ENCODE results near the genes KRT73 and EIF4B.

- PRO-cap = no peak
Observed at GRCh38 chr12:52323678-52324018, 2.5 kb upstream of the KRT83 start.

GRCh38 chr12:52349448-52349647, 17.9 kb downstream of the KRT85 start:
- PRO-cap = no peak

DNA sequence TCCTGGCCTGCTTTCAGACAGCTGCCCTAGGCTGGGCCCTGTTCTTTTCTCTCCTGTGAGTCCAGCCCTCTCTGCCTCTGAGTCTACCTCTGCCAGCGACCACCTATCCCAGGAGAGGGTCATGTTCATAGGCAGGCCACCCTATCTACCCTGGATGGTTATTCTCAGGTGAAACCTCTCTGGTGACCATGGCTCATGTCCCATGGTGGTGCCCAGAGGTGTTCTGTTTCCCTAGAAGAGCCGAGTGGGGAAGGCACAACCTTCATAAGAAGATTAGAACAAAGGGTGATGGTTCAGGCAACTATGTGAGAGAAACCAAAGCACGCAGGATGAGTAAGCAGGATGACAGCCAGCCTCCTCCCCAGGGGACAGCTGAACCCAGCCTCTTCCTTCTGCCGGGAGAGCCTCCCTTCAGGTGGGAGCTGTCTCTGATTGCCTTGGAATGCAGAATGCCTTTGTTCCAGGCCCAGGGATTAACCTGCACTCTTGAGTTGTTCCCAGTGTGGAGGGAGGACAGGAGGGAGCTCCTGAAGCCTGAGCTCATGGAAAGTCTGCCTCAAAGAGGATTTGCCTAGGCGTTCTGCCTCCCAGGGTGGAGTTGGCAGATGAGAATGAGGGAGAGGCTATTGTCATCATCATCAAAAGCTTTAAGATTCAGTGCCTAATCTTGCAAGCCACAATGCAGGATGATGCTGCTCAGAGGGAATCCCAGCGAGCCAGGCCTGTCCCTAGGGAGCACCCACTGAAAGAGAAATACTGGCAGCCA, 3.5 kb upstream of the KRT6A start:
- PRO-cap = no peak

DNA sequence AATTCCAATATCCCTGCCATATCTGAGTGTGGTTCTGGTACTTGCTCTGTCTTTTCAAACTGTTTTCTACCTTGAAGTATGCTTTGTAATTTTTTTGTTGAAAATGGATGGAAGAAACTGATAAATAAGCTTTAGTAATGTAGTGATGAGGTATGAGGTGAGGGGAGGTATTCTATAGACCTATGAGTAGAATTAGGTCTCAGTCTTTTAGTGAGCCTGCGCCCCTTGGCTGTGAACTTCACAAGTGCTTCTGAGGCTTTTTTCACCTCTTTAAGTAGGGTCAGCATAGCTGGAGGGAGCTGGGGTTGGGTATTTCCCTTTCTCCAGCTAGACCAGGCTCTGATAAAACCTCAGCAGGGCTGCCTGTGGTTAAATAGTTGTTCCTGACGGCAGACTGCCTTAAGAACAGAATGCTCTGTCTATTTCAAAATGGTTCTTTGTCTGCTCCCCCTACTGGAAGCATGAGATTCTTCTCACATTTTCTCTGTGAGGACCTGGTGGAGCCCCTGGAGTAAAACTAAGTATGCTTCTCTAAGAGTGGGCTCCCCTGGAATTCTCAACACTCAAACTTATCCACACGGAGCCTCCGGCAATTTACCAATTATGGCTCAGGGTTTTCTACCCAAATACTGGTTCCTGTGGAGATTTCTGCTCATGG, 13.2 kb downstream of the KRT5 start:
- PRO-cap = no peak

DNA sequence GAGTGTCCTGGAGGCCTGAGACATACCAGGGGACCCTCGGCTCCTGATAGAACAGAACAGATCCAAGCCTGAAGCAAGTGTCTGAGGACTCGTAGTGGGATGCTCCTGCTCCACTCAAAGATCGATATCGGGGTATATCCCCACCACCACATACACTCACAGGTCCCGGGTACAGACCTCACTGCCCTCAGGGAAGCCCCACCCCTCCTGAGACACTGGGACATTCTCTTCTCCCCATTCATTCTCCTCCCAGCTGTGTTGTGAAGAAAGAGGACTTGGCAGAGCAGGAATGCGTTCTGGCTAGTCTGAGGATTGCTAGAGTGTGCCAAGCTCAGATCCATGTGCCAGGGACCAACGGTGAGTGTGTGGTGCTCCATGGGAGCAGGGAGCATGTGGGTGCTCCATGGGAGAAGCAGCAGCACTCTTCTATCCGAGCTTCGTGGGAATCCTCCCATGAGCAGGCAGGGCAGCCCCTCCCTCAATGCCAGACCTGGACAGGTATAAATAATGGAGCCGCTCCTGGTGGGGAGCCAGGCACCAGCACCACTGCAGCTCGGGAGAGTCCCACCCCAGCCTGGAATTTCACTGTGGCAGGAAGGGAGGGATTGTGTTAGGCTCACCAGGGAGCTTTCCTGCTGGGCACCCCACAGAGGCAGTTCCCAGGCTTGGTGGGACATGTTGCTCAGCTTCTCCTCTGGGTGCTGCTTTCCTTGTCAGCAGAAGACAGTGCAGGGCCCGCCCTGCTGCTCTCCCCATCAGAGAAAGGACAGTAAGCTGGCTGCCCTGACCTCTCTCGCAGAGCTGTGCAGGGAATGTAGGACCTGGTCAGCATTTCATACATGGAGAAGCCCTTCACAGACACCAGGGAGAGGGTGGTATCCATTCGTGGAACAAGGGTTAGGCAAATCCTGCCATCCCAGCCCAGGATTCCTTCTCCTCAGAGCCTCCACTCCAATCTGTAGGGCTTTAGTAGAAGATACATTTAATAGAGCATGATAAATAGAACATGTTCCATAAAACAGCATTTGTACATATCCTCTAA, 2.4 kb upstream of the KRT5 start:
- PRO-cap = no peak

GRCh38 chr12:52614950-52615598, 3.3 kb downstream of the KRT73 start:
- PRO-cap = no peak

DNA sequence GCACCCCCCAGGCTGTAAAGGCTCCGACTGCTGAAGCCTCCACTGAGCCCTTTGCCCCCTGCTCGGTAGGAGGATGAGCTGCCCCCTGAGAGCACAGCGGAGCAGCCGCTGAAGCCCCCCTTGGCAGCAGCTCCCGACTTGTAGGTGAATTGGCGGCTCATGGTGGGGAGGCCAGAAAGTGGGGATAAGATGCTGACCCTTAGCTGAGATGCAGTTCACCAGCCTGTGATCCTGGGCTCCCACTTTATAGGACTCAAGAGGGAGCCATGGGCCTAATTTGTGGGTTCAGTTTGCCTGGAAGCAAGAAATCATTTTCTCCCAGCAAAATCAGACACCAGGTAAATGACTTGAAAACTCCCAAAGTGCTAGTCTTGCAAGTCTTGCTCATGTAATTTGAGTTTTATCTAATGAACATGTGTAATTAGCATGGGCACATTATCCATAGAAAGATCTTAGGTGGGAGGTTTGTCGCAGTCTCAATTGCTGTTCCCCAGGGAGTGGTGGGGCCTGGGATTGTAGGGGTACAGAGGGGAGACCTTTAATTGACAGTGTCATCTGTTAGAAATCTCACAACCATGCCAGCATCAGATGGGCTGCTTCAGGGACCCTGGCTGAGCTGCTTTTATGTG, at the start of gene KRT73:
Gene KRT73, minus strand, starts transcription at position 196 of the 629 bp plus-strand sequence.
- PRO-cap = no peak

- PRO-cap = no peak
Observed at GRCh38 chr12:52660020-52660333, 8.0 kb upstream of the KRT2 start.

GRCh38 chr12:52873436-52874676, 25.1 kb upstream of the KRT78 start:
- PRO-cap = bidirectional peak, plus-strand start at chr12:52873833, minus-strand start at chr12:52873683; bidirectional peak, plus-strand start at chr12:52873866, minus-strand start at chr12:52873865; bidirectional peak, plus-strand start at chr12:52874511, minus-strand start at chr12:52874247

DNA sequence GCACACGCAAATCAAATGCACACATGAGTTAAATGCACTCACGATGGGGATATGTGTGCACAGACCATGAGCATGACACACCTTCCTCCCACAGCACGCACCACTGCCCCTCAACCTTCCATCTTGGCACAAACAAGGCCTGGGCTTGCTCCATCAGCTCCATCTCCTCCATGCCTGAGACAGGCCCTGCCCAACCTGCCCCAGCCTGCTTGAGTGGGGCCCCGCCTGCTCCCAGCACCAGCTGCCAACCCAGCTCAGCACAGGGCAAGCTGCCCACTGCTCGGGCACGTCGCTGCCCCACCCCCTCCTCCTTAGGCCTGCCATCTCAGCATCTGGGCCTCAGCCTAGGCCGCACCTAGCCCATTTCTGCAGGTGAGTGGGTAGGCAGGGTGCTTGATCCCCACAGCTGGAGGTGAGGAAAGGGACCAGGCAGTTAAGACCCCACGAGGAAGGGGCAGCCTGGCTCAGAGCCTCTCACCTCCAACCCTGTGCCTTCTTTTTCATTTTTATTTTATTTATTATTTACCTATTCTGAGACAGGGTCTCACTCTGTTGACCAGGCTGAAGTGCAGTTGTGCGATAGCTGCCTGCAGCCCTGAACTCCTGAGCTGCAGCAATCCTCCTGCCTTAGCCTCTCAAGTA, 27.7 kb upstream of the KRT78 start:
- PRO-cap = no peak

GRCh38 chr12:52900911-52901347, 3.9 kb downstream of the KRT8 start:
- PRO-cap = no peak

DNA sequence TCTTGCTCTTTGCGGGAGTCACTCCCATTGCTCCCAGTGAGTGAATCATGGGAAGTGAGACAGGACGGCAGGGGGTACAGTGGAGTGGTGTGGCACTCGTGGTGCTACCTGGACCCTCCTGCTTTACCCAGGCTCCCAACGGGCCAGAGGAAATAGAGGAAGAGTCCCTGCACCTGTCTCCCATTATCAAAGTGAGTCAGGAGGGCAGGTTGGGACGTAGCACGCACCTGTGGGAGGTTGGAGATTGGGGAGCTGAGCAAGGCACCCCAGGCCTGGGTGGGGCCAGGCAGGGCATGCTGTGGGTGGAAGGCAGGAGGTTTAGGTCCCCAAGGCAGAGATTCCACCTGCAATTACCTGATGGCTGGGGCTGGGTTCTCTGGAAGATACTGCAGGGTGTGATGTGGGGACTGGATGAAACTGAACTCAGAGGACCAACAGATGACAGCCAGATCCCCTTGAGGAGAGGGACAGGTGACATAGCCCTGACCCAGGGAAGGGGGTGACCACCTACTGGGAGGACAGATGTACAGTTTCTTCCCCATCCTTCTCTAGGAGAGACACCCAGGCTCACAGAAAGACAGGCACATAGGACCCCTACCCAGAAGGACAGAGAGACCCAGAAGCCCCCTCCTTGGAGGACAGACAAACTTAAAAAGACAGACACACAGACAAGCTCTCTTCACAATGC, 1.6 kb upstream of the KRT8 start:
- PRO-cap = no peak

DNA sequence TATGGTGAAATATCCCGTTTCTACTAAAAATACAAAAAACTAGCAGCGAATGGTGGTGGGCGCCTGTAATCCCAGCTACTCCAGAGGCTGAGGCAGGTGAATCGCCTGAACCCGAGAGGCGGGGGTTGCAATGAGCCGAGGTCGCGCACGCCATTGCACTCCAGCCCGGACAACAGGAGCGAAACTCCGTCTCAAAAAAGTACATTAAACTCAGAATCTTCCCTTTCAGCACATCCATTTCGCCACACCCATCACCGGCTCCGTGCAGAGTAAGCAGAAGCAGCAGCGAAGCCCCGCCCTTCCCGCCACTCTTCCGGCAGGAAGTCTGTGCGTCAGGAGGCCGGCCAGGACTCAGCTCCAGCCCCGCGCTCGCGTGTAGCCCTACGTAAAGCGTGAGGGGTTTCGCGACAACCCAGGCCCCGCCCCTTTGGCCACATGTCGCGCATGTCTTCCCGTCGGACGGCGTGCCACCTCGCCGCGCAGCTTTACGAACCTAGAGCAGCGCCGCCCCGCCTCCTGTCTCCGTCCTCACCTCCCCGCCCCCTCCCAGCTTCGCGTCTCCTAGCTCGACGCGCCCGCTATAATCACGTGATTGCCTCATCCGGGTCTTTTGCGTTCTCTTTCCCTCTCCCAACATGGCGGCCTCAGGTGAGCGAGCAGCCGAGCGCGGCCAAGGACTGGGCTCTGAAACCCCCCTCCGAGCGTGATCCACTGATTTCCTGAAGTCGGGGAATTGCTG, at the start of gene EIF4B:
Gene EIF4B, plus strand, starts transcription at position 608 of the 739 bp plus-strand sequence.
- PRO-cap = bidirectional peak, plus-strand start at position 608 of the sequence, minus-strand start at position 264 of the sequence

DNA sequence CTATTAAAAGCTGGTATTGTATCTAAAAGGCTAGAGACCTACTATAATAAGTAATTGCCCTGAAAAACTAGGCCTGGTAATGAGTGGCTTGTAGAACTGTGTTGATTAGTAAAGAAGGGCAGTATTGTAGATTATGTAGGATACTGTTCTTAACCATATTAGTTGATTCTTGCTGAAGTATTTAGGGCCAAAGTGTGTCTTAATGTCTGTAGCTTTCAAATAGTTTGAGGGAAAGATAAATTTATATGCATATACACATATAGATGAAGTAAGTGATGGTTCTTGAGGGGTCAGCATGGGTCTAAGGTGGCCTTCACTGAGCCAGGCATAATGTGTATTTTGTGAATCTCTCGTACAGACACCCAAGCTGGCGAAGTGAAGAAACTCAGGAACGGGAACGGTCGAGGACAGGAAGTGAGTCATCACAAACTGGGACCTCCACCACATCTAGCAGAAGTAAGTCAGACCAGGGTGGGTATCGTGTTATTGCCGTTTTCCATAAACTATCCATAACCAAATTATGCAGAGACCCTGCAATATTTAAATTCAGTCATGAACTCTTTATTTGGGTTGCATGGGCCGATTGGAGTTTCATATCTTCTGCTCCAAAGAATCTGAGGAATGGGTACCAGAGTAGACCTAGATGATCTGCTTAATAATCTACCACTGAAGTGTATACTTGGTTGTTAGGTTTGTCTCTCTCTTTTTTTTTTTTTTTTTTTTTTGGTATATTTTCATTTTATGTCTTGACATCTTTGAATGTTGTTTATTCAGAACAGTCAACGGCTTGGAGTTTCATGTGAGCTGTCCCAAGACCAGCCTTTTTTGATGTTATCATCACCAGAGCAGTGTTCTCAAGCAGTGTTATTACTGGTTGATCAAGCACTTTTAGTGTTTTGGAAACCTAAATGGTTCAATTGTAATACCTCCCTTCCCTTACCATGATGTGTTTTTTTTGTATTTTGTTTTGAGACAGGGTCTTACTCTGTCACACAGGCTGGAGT, 15.3 kb upstream of the TNS2 start:
- PRO-cap = no peak

DNA sequence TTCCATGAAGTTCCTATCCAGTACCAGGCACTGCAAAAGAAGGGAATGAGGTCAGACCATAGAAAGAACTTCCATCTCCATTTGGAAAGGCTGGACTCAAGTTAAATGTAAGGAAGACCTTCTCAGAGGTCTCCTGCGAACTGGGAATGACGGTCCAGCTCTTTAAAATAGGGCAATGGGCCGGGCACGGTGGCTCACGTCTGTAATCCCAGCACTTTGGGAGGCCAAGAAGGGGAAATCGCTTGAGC, 3.9 kb upstream of the TNS2 start:
- PRO-cap = no peak

GRCh38 chr12:53048079-53048466, 1.8 kb upstream of the TNS2 start:
- PRO-cap = no peak

- PRO-cap = no peak
Observed at GRCh38 chr12:53060406-53061207, 10.7 kb downstream of the TNS2 start.

DNA sequence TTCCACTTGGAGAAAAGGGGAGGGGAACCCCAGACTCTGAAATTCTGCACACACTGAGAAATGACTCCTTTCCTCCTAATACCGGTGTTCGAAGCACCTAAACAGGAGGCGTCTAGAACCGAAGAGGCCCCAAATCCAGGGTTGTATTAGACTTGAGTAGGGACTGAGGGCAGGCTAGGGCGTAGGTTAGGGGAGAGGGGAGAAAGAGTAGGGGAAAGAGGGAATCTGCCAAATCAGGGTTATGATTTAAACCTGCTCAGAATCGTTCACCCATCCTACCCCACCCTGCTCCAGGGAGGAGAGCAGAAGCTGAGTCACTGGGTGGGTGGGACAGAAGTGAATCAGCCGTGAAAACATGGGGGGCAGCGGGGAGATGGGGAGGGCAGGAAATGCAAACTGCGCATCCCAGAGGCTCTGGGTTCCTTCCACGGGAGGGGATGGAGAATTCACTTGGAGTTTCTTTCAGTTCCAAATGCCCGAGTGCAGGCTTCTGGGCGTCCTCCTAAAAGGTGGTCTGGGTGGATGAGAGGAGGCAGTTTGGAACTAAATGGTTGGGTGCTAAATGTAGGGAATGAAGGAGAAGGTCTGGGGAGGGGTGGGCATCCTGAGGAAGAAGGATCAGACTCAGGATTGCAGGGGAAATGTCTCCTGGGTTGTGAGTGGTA, 1.1 kb downstream of the IGFBP6 start:
- PRO-cap = no peak

DNA sequence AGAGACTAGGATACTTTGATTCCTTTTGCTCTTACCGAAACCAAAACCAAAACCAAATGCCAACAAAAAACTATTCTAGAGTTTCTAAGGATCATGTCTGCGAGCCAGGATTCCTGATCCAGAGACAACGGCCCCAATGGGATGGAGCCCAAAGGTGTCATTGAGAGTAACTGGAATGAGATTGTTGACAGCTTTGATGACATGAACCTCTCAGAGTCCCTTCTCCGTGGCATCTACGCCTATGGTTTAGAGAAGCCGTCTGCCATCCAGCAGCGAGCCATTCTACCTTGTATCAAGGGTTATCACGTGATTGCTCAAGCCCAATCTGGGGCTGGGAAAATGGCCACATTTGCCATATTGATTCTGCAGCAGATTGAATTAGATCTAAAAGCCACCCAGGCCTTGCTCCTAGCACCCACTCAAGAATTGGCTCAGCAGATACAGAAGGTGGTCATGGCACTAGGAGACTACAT, 27.3 kb upstream of the ZNF740 start:
- PRO-cap = unidirectional peak, plus-strand start at position 80 of the sequence

DNA sequence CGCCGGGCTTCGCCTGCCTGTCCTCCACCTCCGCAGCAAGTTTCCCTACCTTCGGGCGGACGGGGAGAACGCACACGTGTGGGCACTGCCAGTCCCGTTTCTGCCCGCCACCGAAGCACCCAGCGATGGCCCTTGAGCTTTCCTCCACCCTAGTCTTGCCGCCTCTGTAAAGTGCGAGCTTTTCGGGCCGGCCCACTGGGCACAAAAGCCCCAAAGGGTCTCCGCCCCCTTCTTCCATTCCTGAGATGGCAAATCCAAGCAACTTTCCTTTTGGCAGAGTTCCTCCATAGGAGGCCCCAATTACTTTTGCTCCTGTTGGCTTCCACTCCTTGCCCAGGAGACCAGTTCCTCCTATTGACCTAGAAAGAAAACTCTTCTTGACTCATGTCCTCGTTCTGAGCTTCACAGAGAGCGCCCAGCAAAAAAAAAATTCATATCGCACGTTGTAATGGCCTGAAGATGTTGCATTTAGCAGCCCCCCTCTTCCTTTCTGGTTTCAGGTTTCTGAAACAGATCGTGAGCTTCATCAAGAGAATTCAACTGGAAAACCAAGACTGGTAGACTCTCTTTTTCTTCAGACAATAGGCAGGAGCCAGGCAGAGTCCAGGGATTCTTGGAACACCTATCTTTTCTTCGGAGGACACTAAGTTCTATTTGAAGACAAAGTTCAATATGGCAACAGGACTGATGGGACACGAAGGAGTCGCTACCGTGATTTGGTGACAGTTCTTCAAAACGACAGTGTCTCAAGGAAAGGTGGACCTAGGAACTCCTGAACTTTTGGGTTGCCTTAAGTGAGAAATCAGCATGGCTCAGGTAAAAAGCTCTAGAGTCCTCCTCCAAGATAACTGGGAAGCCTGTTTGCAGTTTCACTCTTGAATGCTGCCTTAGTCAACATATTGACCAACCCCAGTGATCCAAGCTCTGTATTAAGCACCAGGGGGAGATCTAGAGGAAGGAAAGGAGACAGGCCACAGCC, 741 bp upstream of the CSAD start:
- PRO-cap = no peak